K562 (cell line): ENCODE measurements around the gene B4GALNT1.

GRCh38 chr12:57477121-57477632 is 2.5 kb downstream of the ARHGAP9 start:
- RAMPAGE, long total RNA = no peak
- RRBS = no CpG with 5 or more reads among the region's 12 CpGs
PRO-cap:
- standard = no peak
- CoPRO, capped RNA only, 2 experiments = no peak in any of the 2 experiments
- CoPRO, capped and uncapped RNA, 2 experiments = no peak in any of the 2 experiments
- CoPRO, uncapped RNA only, 2 experiments = no peak in any of the 2 experiments
CAGE:
- cytosol, long polyA plus RNA = no peak
- long polyA plus RNA = no peak
- nucleolus, long total RNA = no peak
- nucleus, long polyA plus RNA = no peak

- RAMPAGE, long total RNA = start-site peak on the minus strand at chr12:57477857-57477889, 27 and 47 reads in 2 replicates
- RRBS = no CpG with 5 or more reads among the region's 14 CpGs
PRO-cap:
- standard = bidirectional peak, plus-strand start at chr12:57478533, minus-strand start at chr12:57478561
- CoPRO, capped RNA only, 2 experiments = no peak in any of the 2 experiments
- CoPRO, capped and uncapped RNA, 2 experiments = no peak in any of the 2 experiments
- CoPRO, uncapped RNA only, 2 experiments = no peak in any of the 2 experiments
CAGE:
- cytosol, long polyA plus RNA = start-site peak on the minus strand at chr12:57477859-57477877, 110 and 50 reads in 2 replicates
- long polyA plus RNA = start-site peak on the minus strand at chr12:57477859-57477892, 180 and 51 reads in 2 replicates
- nucleolus, long total RNA = no peak
- nucleus, long polyA plus RNA = start-site peak on the minus strand at chr12:57477857-57477870, 45 and 181 reads in 2 replicates; start-site peak on the minus strand at chr12:57478308-57478370, 26 and 26 reads in 2 replicates; start-site peak on the minus strand at chr12:57478544-57478664, 33 and 41 reads in 2 replicates
Measured at GRCh38 chr12:57477633-57478805, 1.6 kb downstream of the ARHGAP9 start.

DNA sequence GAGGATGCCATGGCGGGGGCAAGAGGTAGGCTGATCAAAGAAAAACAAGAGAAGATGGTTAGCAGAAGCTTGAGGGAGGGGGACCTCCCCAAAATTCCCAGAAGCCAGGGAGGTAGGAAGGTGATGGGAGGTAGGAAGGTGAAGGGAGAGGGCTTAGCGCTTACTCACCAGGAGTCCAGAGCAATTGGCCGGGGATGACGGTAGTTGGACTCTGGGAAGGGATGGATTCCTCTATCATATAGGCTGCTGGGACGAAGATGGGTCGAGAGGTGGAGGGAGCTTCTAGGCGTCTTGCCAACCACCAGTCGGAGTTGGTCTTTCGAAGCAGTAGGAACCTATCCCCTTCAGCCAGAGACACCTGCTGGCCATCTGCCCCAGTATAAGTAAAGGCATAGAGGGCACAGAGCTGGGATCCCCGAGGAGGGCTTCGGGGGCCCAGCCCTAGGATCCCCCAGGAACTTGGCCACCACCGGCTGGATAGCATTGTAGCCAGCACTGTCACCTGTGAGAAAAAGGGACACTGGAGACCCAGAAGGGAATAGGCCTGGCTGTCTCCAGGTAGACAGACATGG is 657 bp downstream of the ARHGAP9 start:
- RAMPAGE, long total RNA = no peak
- RRBS = no CpG with 5 or more reads among the region's 12 CpGs
PRO-cap:
- standard = no peak
- CoPRO, capped RNA only, 2 experiments = no peak in any of the 2 experiments
- CoPRO, capped and uncapped RNA, 2 experiments = no peak in any of the 2 experiments
- CoPRO, uncapped RNA only, 2 experiments = no peak in any of the 2 experiments
CAGE:
- cytosol, long polyA plus RNA = no peak
- long polyA plus RNA = no peak
- nucleolus, long total RNA = no peak
- nucleus, long polyA plus RNA = no peak

GRCh38 chr12:57603807-57604309 is 766 bp upstream of the DTX3 start:
- RAMPAGE, long total RNA = no peak
- RRBS = no CpG with 5 or more reads among the region's 4 CpGs
PRO-cap:
- standard = no peak
- CoPRO, capped RNA only, 2 experiments = no peak in any of the 2 experiments
- CoPRO, capped and uncapped RNA, 2 experiments = no peak in any of the 2 experiments
- CoPRO, uncapped RNA only, 2 experiments = peak in 1 of 2 experiments; most common plus-strand start chr12:57604171 (in 1)
CAGE:
- cytosol, long polyA plus RNA = no peak
- long polyA plus RNA = no peak
- nucleolus, long total RNA = no peak
- nucleus, long polyA plus RNA = no peak

DNA sequence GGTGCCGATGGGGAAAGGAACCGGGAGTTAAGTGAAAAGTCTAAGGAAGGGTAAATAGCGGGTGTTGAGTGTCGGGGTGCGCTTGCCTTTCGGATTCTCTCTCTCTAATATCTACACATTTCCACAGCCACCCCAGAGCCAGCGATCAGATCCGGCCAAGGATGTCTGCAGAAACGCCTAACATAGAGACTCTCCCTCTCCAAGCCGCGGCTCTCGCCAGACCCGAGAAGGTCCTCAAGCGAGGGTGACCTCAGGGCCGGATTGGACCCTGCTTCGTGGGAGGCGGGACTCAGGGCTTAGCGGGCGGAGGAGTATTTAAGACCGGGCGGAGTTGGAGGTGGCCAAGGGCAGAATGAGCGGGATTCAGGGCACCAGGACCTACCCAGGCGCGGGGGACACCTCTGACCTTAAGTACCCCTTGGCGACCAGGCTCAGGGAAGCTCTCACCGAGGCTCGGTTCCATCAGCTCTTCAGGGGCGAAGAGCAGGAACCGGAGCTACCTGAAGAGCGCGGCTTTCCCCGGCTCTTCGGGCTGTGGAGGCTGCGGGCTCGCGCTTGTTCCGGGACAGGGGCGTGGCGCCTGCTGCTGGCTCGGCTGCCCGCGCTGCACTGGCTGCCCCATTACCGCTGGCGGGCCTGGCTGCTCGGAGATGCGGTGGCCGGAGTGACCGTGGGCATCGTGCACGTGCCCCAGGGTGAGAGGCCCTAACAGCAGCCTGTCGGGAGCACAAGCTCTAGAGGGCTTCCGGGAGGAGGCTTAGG is 8.1 kb downstream of the ARHGEF25 start:
- RAMPAGE, long total RNA = no peak
- RRBS = 85% methylated on average over 18 of the region's 52 CpGs
PRO-cap:
- standard = no peak
- CoPRO, capped RNA only, 2 experiments = no peak in any of the 2 experiments
- CoPRO, capped and uncapped RNA, 2 experiments = no peak in any of the 2 experiments
- CoPRO, uncapped RNA only, 2 experiments = no peak in any of the 2 experiments
CAGE:
- cytosol, long polyA plus RNA = no peak
- long polyA plus RNA = no peak
- nucleolus, long total RNA = no peak
- nucleus, long polyA plus RNA = no peak

GRCh38 chr12:57632859-57633551 is at the start of gene B4GALNT1:
TSS of gene B4GALNT1 (minus strand) at chr12:57633201.
- RAMPAGE, long total RNA = no peak
- RRBS = 2% methylated on average over 35 of the region's 57 CpGs
PRO-cap:
- standard = bidirectional peak, plus-strand start at chr12:57633287, minus-strand start at chr12:57633171
- CoPRO, capped RNA only, 2 experiments = peak in 2 of 2 experiments; most common plus-strand start chr12:57633297 (in 1); most common minus-strand start chr12:57633199 (in 2)
- CoPRO, capped and uncapped RNA, 2 experiments = peak in 2 of 2 experiments; most common plus-strand start chr12:57633319 (in 1); most common minus-strand start chr12:57633199 (in 2)
- CoPRO, uncapped RNA only, 2 experiments = no peak in any of the 2 experiments
CAGE:
- cytosol, long polyA plus RNA = no peak
- long polyA plus RNA = no peak
- nucleolus, long total RNA = no peak
- nucleus, long polyA plus RNA = no peak

DNA sequence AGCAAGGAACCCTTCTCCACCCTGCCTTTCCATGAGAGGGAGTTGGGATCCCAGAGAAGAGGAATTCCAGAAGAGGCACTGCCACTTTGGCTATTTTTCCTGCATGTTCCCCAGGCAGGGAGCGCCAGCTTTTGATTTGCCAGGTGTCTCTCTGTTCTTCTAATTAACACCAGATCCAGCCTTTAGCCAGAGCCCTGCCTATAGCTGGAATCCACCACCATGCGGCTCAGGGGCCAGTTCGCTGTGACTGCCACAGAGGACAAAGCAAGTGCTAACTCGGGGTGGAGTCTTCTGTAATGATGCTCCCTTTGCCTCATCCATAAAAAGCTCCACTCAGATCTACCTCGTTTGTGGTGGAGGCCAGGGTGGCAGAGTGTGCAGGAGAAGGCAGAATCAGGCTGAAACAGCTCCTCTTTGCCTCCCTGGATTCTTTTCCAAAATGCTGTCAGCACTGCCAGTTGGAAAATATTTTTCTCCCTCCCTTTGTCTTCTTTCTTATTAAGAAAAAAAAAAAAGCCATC is 17.9 kb upstream of the CTDSP2 start:
- RAMPAGE, long total RNA = no peak
- RRBS = no CpG with 5 or more reads among the region's 5 CpGs
PRO-cap:
- standard = no peak
- CoPRO, capped RNA only, 2 experiments = no peak in any of the 2 experiments
- CoPRO, capped and uncapped RNA, 2 experiments = no peak in any of the 2 experiments
- CoPRO, uncapped RNA only, 2 experiments = no peak in any of the 2 experiments
CAGE:
- cytosol, long polyA plus RNA = no peak
- long polyA plus RNA = no peak
- nucleolus, long total RNA = no peak
- nucleus, long polyA plus RNA = no peak

- RAMPAGE, long total RNA = no peak
- RRBS = no CpG with 5 or more reads among the region's 1 CpG
PRO-cap:
- standard = no peak
- CoPRO, capped RNA only, 2 experiments = no peak in any of the 2 experiments
- CoPRO, capped and uncapped RNA, 2 experiments = no peak in any of the 2 experiments
- CoPRO, uncapped RNA only, 2 experiments = no peak in any of the 2 experiments
CAGE:
- cytosol, long polyA plus RNA = no peak
- long polyA plus RNA = no peak
- nucleolus, long total RNA = no peak
- nucleus, long polyA plus RNA = no peak
Measured at GRCh38 chr12:58364681-58365143, 423.3 kb downstream of the ATP23 start.

- RAMPAGE, long total RNA = no peak
- RRBS = no CpG with 5 or more reads among the region's 3 CpGs
PRO-cap:
- standard = no peak
- CoPRO, capped RNA only, 2 experiments = no peak in any of the 2 experiments
- CoPRO, capped and uncapped RNA, 2 experiments = no peak in any of the 2 experiments
- CoPRO, uncapped RNA only, 2 experiments = no peak in any of the 2 experiments
CAGE:
- cytosol, long polyA plus RNA = no peak
- long polyA plus RNA = no peak
- nucleolus, long total RNA = no peak
- nucleus, long polyA plus RNA = no peak
Measured at GRCh38 chr12:58425267-58425933, 484.0 kb downstream of the ATP23 start.

GRCh38 chr12:59486915-59487147 is 109.0 kb upstream of the SLC16A7 start:
- RAMPAGE, long total RNA = no peak
- RRBS = no CpG with 5 or more reads among the region's 1 CpG
PRO-cap:
- standard = no peak
- CoPRO, capped RNA only, 2 experiments = no peak in any of the 2 experiments
- CoPRO, capped and uncapped RNA, 2 experiments = peak in 2 of 2 experiments; most common minus-strand start chr12:59487031 (in 2)
- CoPRO, uncapped RNA only, 2 experiments = peak in 2 of 2 experiments; most common minus-strand start chr12:59487031 (in 2)
CAGE:
- cytosol, long polyA plus RNA = no peak
- long polyA plus RNA = no peak
- nucleolus, long total RNA = no peak
- nucleus, long polyA plus RNA = no peak

DNA sequence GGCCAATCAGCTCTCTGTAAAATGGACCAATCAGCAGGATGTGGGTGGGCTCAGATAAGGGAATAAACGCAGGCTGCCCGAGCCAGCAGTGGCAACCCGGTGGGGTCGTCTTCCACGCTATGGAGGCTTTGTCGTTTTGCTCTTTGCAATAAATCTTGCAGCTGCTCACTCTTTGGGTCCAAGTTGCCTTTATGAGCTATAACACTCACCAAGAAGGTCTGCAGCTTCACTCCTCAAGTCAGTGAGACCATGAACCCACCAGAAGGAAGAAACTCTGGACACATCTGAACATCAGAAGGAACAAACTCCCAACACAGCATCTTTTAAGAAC is 674.5 kb downstream of the SLC16A7 start:
- RAMPAGE, long total RNA = no peak
- RRBS = no CpG with 5 or more reads among the region's 6 CpGs
PRO-cap:
- standard = no peak
- CoPRO, capped RNA only, 2 experiments = no peak in any of the 2 experiments
- CoPRO, capped and uncapped RNA, 2 experiments = no peak in any of the 2 experiments
- CoPRO, uncapped RNA only, 2 experiments = no peak in any of the 2 experiments
CAGE:
- cytosol, long polyA plus RNA = no peak
- long polyA plus RNA = no peak
- nucleolus, long total RNA = no peak
- nucleus, long polyA plus RNA = no peak

- RAMPAGE, long total RNA = no peak
- RRBS = no CpG with 5 or more reads among the region's 5 CpGs
PRO-cap:
- standard = no peak
- CoPRO, capped RNA only, 2 experiments = no peak in any of the 2 experiments
- CoPRO, capped and uncapped RNA, 2 experiments = no peak in any of the 2 experiments
- CoPRO, uncapped RNA only, 2 experiments = no peak in any of the 2 experiments
CAGE:
- cytosol, long polyA plus RNA = no peak
- long polyA plus RNA = no peak
- nucleolus, long total RNA = no peak
- nucleus, long polyA plus RNA = no peak
Measured at GRCh38 chr12:62275019-62275777, 15.0 kb downstream of the USP15 start.

GRCh38 chr12:62277205-62277877 is 17.1 kb downstream of the USP15 start:
- RAMPAGE, long total RNA = no peak
- RRBS = no CpG with 5 or more reads among the region's 4 CpGs
PRO-cap:
- standard = no peak
- CoPRO, capped RNA only, 2 experiments = no peak in any of the 2 experiments
- CoPRO, capped and uncapped RNA, 2 experiments = no peak in any of the 2 experiments
- CoPRO, uncapped RNA only, 2 experiments = no peak in any of the 2 experiments
CAGE:
- cytosol, long polyA plus RNA = no peak
- long polyA plus RNA = no peak
- nucleolus, long total RNA = no peak
- nucleus, long polyA plus RNA = no peak

- RAMPAGE, long total RNA = no peak
- RRBS = 7% methylated on average over 4 of the region's 10 CpGs
PRO-cap:
- standard = no peak
- CoPRO, capped RNA only, 2 experiments = no peak in any of the 2 experiments
- CoPRO, capped and uncapped RNA, 2 experiments = no peak in any of the 2 experiments
- CoPRO, uncapped RNA only, 2 experiments = no peak in any of the 2 experiments
CAGE:
- cytosol, long polyA plus RNA = no peak
- long polyA plus RNA = no peak
- nucleolus, long total RNA = no peak
- nucleus, long polyA plus RNA = no peak
Measured at GRCh38 chr12:62465976-62466434, 621 bp upstream of the MON2 start.

DNA sequence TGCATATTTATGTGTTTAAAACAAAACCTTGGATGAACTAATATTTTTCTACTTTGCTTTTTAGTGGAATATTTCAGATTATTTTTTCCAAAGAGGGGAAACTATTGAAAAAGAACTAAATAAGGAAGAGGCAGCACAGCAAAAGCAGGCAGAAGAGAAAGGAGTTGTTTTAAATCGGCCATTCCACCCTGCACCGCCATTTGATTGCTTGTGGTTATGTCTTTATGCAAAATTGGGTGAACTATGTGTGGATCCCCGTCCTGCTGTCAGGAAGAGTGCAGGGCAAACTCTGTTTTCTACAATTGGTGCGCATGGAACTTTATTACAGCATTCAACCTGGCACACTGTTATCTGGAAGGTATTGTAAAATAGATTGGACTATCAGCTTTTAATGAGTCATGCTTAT is 86.2 kb downstream of the MON2 start:
- RAMPAGE, long total RNA = no peak
- RRBS = no CpG with 5 or more reads among the region's 4 CpGs
PRO-cap:
- standard = no peak
- CoPRO, capped RNA only, 2 experiments = no peak in any of the 2 experiments
- CoPRO, capped and uncapped RNA, 2 experiments = no peak in any of the 2 experiments
- CoPRO, uncapped RNA only, 2 experiments = no peak in any of the 2 experiments
CAGE:
- cytosol, long polyA plus RNA = no peak
- long polyA plus RNA = no peak
- nucleolus, long total RNA = no peak
- nucleus, long polyA plus RNA = no peak

GRCh38 chr12:62604013-62604441 is 137.4 kb downstream of the MON2 start:
- RAMPAGE, long total RNA = no peak
- RRBS = no CpG with 5 or more reads among the region's 5 CpGs
PRO-cap:
- standard = no peak
- CoPRO, capped RNA only, 2 experiments = no peak in any of the 2 experiments
- CoPRO, capped and uncapped RNA, 2 experiments = no peak in any of the 2 experiments
- CoPRO, uncapped RNA only, 2 experiments = no peak in any of the 2 experiments
CAGE:
- cytosol, long polyA plus RNA = no peak
- long polyA plus RNA = no peak
- nucleolus, long total RNA = no peak
- nucleus, long polyA plus RNA = no peak

GRCh38 chr12:62711635-62712558 is 223.1 kb downstream of the PPM1H start:
- RAMPAGE, long total RNA = no peak
- RRBS = no CpG with 5 or more reads among the region's 12 CpGs
PRO-cap:
- standard = no peak
- CoPRO, capped RNA only, 2 experiments = no peak in any of the 2 experiments
- CoPRO, capped and uncapped RNA, 2 experiments = no peak in any of the 2 experiments
- CoPRO, uncapped RNA only, 2 experiments = no peak in any of the 2 experiments
CAGE:
- cytosol, long polyA plus RNA = no peak
- long polyA plus RNA = no peak
- nucleolus, long total RNA = no peak
- nucleus, long polyA plus RNA = no peak

- RAMPAGE, long total RNA = no peak
- RRBS = 3% methylated on average over 3 of the region's 22 CpGs
PRO-cap:
- standard = no peak
- CoPRO, capped RNA only, 2 experiments = no peak in any of the 2 experiments
- CoPRO, capped and uncapped RNA, 2 experiments = no peak in any of the 2 experiments
- CoPRO, uncapped RNA only, 2 experiments = no peak in any of the 2 experiments
CAGE:
- cytosol, long polyA plus RNA = no peak
- long polyA plus RNA = no peak
- nucleolus, long total RNA = no peak
- nucleus, long polyA plus RNA = no peak
Measured at GRCh38 chr12:64127506-64128451, 94.3 kb downstream of the KICS2 start.